Skeletal muscle tissue (tissue), 7 donors: ENCODE results near the genes RNASE12, TMEM253 and TOX4.

DNA sequence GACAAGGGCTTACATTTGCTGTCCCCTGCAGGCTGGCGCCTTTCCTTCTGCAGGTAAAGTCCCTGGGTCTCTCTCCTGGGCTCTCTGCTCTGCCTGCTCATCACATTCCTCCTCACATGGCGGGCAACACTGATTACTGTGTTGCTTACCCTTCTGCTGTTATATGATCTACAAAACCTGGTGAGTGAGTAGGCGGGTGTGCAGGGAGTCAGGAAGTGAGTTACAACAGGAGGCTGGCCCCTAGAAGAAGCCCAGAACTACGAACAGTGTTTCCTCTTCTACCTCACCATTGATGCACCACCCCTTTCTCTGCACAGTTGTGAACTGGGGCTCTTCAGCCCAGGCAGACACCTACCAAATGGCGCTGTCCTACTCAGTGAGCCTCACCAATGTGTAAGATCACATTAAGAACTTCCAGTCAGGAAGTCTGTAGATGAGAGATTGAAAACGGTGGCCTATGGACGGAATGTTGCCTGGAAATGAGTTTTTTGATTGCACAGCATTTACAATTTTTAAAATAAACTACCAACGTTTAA lies 5.0 kb upstream of the KLHL33 start:
- PRO-cap, 3 experiments, result no peak in any of the 3 experiments
- RAMPAGE, long total RNA, result no peak
- RRBS, 2 experiments, result no CpG with 5 or more reads among the region's 8 CpGs

- PRO-cap, 3 experiments, result no peak in any of the 3 experiments
- RAMPAGE, long total RNA, result no peak
- RRBS, 2 experiments, result 66 to 67% methylated on average over 5 of the region's 16 CpGs
These were observed 1.6 kb downstream of the APEX1 start for GRCh38 chr14:20456433-20457141.

DNA sequence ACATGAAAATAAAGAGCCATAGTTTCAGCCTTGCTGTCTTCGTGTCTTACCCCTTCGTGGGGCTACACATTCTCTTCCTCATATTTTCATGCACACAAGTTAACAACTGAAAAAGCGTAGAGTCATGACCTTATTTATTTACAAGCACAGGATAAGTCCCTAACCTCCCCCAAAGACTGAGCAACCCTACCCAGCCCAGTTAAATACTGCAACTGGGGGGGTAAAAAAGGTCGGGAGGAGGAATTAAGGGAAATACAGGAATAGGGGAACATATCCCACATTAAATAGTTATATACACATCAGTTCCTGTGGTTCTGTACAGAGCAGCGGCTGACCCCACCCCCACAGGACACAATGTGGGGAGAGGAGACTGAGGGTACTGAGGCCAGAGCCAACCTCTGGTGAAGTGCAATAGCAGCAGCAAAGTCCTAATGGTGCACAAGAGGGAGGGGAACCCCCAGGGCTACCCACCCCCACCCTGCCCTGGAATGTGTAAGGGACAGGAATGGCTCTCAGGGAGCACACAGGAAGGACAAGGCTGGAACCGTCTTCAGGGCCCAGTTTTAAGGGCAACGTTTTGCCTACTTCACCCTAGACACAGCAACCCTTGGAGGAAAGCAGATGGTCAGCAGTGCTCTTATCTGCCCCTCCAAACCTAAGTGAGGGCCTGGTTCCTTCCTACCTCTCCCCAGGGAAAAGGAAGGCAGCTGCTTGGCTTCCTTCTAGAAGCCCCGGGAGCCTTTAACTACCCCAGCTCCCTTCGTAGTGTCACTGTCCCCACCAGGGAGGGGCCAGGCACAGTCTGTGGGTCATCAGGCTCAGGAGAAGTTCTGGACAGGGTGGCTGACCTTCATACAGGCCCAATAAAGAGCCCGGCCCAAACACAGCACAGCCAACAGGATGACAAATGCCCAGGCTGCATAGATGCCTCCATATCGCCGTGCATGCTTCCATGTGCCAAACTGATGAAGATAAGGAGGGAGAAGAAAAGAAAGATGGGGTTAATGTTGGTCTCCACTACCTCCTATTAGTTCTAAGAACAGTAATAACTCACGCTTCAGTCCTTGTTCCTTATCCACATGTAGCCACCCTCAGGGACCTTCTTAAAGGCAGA lies 3.1 kb downstream of the APEX1 start:
- PRO-cap, 3 experiments, result no peak in any of the 3 experiments
- RAMPAGE, long total RNA, result no peak
- RRBS, 2 experiments, result 15% methylated on average over 3 of the region's 13 CpGs; no CpG with 5 or more reads in 1 of the 2 experiments

DNA sequence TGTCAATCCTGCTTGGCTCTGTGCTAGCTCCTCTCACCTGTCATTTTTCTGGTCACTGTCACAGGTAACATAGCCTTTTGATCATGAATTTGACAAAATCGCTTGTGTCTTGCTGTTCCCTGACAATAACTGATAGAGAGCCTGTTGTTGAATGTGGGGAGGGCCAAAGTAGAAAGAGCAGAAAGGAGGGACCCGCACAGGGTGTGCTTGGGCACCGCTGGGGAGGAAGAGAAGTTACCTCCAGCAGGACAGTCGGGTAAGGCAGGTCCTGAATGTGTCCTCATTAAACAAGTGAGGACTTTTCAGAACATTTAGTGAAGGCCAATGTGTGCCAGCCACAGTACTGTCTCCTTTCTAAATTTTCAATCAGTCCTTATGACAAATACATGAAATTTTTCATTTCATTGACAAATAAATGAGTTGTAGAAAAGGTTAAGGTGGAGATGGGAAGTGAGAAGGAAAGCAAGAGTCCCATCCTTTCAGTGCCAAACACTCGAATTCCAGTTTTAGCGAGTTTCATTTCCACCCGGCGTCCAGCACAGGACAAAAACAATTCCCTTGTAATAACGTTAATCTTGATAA lies at the start of gene RNASE12:
Gene RNASE12, minus strand, starts transcription at position 155 of the 582 bp plus-strand sequence.
- PRO-cap, 3 experiments, result no peak in any of the 3 experiments
- RAMPAGE, long total RNA, result no peak
- RRBS, 2 experiments, result no CpG with 5 or more reads among the region's 9 CpGs

DNA sequence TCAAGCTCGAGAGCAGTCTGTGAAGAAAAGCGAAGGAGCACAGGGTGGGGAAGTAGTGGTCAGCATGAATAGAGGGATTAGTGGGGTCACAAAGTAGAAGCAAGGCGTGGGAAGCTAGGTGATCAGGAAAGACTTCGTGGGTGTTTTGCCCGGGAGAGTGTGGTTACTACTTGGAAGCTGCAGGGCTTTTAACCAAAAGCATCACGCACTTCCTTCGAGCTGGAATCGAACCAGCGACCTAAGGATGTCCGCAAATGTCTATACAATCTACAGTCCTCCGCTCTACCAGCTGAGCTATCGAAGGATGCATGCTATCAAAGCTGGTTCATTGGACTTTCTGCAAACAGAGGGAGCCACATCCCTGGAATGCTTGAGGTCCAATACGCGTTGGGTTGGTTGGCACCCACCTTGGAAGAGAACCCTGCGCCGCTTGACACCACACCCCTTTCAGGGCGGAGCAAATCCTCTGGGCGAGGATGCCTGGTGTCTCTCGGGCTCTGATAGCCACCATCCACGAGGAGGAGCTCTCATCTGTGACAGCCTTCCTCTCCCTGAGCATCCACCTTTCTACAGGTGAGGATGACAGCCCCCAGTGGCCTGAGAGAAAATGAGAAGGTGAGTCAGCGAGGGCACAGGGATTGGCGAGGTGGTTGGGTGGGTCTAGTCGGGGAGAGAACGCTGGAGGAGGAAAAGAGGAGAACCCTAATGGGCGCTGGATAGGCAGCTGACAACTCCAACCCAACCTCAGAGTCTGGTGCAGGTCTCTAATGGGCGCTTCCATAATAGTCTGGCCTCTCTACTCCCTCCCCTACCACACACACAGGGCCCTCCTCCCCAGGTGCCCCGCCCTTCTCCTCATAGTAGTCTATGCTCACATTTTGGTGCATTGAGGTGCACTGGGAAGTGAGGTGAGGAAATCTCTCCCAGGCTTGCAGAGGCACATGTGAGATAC lies 16.0 kb upstream of the OR6S1 start:
- PRO-cap, 3 experiments, result no peak in any of the 3 experiments
- RAMPAGE, long total RNA, result no peak
- RRBS, 2 experiments, result no CpG with 5 or more reads among the region's 27 CpGs

DNA sequence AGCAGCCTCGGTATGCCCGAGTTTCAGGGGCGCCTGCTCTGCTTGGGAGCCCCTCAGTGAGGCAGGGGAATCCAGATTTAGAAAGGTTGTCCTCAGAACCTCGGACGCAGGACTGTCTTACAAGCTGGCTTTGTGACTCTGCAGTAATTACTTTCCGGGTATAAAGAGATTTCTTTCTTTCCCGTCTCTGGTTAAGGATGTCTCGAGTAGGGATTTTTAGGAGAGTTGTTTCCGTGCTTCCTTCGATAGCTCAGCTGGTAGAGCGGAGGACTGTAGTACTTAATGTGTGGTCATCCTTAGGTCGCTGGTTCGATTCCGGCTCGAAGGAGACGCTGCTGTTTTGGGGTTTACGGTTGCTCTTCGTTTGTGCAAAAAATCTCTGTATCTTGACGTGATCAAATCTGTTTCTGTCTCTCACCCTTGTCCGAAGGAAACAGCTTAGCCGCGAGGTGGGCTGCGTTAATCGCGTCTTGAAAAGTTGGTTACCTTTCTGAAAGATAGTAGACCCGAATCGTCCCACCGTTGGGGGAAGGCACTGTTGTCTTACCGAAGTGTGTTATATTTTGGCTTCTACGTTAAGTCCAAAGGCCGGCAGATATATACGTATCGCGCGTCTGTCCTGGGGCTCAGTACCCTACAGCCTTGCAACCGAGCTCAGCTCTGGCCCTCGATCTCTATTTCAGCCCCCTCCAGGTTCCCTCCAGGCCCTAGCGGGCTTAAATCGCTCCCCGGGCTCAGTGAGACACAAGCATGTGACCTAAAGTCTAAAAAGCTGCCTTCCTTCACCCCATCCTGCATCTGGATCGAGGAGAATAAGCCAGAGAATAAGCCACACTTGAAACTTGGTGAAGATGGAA lies 1.1 kb upstream of the RNASE4 start:
- PRO-cap, 3 experiments, result peak in 2 of 3 experiments; most common minus-strand start position 676 of the sequence (in 1)
- RAMPAGE, long total RNA, result no peak
- RRBS, 2 experiments, result 2% methylated on average over 8 of the region's 41 CpGs; no CpG with 5 or more reads in 1 of the 2 experiments

DNA sequence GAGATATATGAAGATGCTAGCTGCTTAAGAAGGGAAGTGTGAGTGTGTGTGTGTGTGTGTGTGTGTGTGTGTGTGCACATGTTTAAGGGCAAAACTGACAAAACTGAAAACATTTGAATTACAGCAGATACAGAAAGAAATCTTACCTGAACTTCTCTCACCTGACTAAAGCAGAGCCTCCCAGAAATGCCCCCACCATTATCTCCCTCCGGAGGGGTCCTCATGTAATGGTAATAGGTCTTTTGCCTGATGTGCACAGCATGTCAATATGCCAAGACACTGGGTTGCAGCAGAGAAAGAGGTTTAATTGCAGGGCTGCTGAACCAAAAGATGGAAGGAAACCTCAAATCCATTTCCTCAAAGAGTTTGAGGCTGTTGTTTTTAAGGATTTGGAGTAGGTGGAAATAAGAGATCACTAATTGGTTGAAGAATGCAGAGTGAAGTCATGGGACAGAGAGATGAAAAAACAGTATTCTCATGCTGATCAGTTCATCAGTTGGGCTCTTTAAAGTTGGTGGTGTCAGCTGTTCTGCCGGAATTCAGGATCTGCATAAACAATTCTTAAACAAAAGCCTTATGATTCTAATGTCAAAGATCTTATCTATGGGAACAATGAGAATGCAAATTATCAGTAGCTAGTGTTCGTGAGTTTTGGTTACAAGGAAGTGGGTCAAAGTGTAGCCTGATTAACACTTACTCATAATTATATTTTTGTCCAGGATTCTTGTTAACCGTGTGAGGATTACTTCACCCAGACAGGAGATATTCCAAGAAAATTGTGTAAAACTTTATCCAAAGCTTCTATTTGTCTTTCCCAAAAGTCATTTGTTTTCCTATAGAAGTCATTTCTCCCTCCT lies 18.2 kb downstream of the ANG start:
- PRO-cap, 3 experiments, result no peak in any of the 3 experiments
- RAMPAGE, long total RNA, result no peak
- RRBS, 2 experiments, result no CpG with 5 or more reads among the region's 4 CpGs

GRCh38 chr14:20821808-20822086 lies 19.1 kb upstream of the RNASE1 start:
- PRO-cap, 3 experiments, result no peak in any of the 3 experiments
- RAMPAGE, long total RNA, result no peak

GRCh38 chr14:20988720-20989379 lies 930 bp upstream of the METTL17 start:
- PRO-cap, 3 experiments, result no peak in any of the 3 experiments
- RAMPAGE, long total RNA, result no peak
- RRBS, 2 experiments, result no CpG with 5 or more reads among the region's 14 CpGs

DNA sequence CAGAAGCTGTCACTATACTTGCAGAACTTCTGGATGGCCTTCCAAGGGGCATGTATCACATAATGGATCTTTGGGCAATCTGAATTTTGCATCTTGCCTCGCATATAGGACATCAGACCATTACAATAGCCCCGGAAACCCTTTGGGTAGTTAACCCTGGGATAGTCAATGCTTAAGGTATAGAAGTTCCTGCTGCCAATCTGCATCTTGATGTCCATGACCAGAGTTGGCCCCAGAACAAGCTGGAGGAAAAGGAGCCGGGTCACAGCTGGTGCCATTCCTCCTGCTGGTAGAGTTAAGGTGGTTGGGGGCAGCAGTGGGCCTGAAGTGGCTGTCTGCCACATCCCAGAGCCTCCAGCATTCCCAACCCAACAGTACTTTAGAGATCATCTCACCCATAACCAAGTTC lies 592 bp downstream of the RNASE13 start:
- PRO-cap, 3 experiments, result no peak in any of the 3 experiments
- RAMPAGE, long total RNA, result no peak
- RRBS, 2 experiments, result 83 to 89% methylated on average over 1 to 2 of the region's 3 CpGs

DNA sequence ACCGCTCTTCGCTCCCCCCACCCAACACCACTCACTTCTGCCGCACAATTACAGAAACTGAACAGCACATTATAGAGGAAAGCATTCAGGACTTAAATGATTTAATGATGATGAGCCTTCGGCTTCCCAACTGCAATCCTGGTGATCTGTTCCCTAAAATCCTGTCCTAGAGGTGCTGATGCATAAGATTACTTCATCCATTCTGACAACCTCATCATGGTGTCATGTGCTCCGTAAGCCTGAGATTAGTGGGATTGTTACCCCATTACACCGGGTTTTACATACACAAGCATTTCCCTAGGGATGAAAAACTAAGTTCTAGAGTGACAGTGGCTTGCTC lies 2.5 kb upstream of the RNASE13 start:
- PRO-cap, 3 experiments, result peak in 1 of 3 experiments; most common minus-strand start position 140 of the sequence (in 1)
- RAMPAGE, long total RNA, result no peak
- RRBS, 2 experiments, result no CpG with 5 or more reads among the region's 6 CpGs

DNA sequence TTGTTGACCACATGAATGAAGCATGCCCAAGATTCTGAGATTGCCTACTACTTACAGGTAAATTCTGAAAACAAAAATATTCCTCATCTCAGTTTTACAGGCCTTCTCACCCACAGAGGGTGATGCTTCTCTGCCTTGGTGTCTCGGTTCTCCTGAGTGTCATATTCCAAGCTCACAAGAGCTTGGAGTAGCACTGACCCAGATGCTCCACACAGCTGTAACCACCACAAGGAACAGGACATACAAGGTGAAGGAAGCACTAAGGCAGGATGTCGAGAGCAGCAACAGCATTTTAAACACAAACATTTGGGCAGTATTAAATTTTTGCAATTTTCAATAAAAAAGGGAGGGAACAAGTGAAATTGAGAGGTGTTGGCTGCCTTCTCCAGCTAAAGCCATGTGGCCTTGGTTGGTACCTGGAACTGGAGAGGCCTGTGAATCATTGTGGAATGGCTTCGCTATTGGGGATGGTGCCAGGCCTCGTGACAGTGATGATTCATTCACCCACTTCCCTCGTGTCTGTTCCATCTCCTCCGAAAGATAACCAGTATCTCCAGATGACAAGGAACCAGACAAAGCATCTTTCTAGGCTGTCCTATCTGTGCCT lies 696 bp upstream of the RNASE7 start:
- PRO-cap, 3 experiments, result peak in 1 of 3 experiments; most common plus-strand start position 547 of the sequence (in 1)
- RAMPAGE, long total RNA, result no peak
- RRBS, 2 experiments, result no CpG with 5 or more reads among the region's 6 CpGs

- PRO-cap, 3 experiments, result no peak in any of the 3 experiments
- RAMPAGE, long total RNA, result no peak
- RRBS, 2 experiments, result 0 to 2% methylated on average over 3 of the region's 12 CpGs
These were observed 1.7 kb upstream of the ARHGEF40 start for GRCh38 chr14:21068462-21068786.

- PRO-cap, 3 experiments, result peak in 3 of 3 experiments; most common plus-strand start chr14:21071719 (in 2); most common minus-strand start chr14:21071505 (in 2)
- RAMPAGE, long total RNA, result no peak
- RRBS, 2 experiments, result 14 to 20% methylated on average over 2 of the region's 45 CpGs
These were observed 1.2 kb downstream of the ARHGEF40 start for GRCh38 chr14:21070986-21072044.

- PRO-cap, 3 experiments, result no peak in any of the 3 experiments
- RAMPAGE, long total RNA, result no peak
- RRBS, 2 experiments, result no CpG with 5 or more reads among the region's 11 CpGs
These were observed 850 bp upstream of the ZNF219 start for GRCh38 chr14:21099145-21099864.

DNA sequence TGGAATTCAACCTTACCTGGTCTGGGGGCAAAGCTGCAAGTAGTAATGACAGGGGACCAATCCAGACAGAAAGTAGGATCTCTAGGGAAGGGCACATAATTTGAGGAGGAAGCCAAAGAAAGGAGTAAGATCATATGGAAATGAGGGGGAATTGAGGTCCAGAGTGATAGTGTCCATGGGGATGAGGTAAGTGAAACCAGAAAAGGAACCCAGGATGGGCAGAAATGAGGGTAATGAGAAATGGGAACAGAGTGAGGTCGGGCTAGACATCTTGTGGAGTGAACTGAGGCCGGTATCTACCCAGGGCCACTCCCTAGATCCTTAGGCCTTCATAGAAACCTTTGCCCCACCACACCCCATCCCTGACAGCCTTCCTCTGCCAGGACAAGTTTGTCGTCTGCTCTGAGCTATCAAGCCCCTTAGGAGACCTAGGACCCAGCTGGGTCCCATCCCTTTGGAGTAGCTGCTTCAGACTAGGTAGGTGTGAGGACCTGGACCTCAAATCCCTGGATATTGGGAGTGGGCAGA lies at the start of gene TMEM253:
Gene TMEM253, plus strand, starts transcription at position 359 of the 528 bp plus-strand sequence.
- PRO-cap, 3 experiments, result no peak in any of the 3 experiments
- RAMPAGE, long total RNA, result no peak
- RRBS, 2 experiments, result no CpG with 5 or more reads among the region's 3 CpGs

DNA sequence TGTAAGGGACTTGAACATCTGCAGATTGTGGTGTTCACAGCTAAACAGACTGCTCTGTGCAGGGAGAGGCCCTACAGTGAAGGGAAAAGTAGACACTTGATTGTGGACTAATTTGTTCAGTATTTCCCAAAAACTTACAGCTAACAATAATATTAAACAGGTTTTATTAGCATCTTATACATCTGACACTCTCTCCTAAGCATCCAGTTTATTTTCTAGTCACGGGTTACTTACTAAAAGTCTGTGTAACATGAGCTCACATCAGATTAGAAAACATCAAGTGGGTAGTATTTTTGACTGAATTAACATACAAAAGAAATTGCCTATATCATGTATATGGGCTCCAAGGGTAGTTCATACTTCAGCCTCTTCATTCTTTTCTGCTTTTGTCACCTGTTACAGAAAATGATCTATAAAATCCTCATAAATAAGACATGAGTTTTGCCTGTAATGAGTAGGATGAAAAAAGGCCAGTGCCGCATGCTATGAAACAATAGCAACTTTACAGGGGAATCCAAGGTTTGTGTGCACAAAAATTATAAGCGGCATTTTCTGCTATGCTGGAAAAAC lies 53.5 kb upstream of the OR5AU1 start:
- PRO-cap, 3 experiments, result no peak in any of the 3 experiments
- RAMPAGE, long total RNA, result no peak
- RRBS, 2 experiments, result no CpG with 5 or more reads among the region's 3 CpGs

DNA sequence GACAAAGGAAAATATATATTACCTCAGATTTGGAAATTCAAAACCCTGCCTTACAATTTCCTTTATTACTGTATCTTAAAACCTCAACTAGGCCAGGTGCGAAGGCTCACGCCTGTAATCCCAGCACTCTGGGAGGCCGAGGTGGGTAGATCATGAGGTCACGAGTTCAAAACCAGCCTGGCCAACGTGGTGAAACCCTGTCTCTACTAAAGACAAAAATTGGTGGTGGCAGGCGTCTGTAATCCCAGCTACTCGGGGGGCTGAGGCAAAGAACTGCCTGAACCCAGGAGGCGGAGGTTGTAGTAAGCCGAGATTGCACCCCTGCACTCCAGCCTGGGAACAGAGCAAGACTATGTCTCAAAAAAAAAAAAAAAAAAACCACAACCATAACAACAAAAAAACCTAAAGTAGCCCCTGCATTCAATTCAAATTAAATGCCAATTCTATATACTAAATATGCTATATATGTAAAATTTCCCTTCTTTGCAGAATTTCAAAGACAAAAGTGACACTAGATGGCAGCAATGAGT lies 28.3 kb downstream of the HNRNPC start:
- PRO-cap, 3 experiments, result no peak in any of the 3 experiments
- RAMPAGE, long total RNA, result no peak
- RRBS, 2 experiments, result no CpG with 5 or more reads among the region's 9 CpGs

DNA sequence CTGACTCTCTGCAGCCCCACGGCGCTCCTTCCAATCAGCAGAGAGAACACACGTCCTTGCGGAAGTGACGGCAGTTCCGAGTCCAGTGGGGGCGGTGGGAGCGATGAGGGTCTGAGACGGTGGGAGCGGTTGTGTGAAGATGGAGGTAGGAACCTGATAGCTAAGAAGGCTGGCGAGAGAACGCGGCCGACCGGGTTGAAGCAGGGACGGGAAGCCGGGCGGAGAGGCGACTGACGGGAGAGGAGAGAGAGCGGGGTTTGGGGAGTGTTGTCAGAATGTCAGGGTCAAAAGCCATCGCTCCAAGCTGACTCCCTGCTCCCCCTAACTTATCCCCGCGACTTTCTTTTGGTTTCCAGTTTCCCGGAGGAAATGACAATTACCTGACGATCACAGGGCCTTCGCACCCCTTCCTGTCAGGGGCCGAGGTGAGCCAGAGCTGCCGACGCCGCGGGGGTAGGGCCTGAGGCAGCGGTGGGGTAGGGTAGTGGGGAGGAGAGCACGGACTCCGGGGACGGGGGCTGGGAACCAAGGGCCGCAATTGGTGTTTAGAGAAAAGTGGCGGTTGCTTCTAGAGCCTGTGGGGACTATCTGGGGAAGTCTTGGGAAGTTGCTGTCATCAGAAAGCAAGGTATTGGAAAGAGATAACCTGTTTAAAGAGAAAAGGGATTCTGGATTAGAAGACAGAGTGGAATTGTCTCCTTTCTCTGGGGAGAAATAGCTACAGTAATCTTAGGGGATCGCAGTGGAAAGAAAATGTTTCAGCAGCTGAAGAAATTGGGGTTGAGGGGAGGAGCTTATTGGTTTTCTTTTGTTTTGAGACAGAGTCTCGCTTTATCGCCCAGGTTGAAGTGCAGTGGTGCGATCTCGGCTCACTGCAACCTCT lies at the start of gene TOX4:
Gene TOX4, plus strand, starts transcription at position 56 of the 883 bp plus-strand sequence.
- PRO-cap, 3 experiments, result peak in 3 of 3 experiments; most common plus-strand start position 85 of the sequence (in 3)
- RAMPAGE, long total RNA, result no peak
- RRBS, 2 experiments, result 0% methylated on average over 6 of the region's 43 CpGs; no CpG with 5 or more reads in 1 of the 2 experiments

GRCh38 chr14:21749243-21749945 lies 75.8 kb upstream of the OR4E1 start:
- PRO-cap, 3 experiments, result no peak in any of the 3 experiments
- RAMPAGE, long total RNA, result no peak
- RRBS, 2 experiments, result no CpG with 5 or more reads among the region's 6 CpGs